Pulmonary artery (tissue), 1 donor: ENCODE results near the genes SUCO, DARS2 and MRPS14.

DNA sequence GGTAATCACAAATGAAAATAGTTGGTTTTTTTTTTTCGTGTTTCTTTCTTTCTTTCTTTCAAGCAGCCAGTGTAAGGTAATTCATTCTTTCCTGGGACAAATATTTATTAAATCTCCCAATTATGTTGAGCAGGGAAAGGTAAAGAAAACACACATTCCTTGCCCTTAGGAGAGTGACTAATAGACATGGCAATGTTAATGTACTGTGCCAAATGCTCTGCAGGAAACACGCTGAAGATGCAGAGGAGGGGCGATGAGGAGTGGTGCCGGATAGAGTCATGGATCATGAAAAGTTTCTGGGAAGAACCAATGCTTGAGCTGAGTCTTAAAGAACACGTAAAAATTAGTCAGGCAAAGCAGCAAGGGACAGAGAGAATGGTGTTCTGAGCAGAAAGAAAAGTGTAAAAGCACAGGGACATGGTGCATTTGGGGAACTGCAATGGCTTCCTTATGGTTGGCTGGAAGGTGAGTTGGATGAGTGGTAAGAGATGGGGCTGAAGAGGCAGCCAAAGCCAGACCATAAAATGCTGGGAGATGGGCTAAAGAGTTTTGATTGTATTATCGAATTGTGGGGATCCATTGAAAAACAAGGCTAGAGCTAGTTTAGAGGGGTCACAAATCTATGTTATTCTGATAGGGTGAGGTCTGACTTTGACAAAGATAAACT is 199.3 kb downstream of the DNM3 start:
- PRO-cap = no peak

DNA sequence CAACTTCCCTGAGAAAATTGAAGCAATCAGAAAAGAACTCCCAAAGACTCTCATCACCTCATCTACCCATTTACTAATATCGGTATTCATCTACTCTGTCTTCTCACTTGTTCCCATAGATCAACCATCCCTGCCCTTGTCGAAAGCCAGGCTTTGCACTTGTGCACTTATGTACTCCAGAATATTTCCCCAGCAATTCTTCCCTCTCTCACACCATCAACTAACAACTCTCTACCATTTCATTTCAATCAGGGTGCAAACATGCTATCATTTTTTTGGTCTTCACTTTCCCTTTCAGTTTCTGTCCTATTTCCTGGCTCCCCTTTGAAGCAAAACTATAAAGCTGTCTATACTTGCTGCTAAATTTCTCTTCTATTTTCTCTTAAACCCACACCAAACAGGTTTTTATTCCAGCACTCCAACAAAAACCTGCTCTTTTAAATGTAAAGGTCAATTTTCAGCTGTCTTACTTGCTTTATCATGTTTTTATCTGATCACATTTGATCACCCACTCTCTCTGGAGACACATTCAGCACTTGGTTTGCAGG is 6.8 kb downstream of the C1orf105 start:
- PRO-cap = no peak

DNA sequence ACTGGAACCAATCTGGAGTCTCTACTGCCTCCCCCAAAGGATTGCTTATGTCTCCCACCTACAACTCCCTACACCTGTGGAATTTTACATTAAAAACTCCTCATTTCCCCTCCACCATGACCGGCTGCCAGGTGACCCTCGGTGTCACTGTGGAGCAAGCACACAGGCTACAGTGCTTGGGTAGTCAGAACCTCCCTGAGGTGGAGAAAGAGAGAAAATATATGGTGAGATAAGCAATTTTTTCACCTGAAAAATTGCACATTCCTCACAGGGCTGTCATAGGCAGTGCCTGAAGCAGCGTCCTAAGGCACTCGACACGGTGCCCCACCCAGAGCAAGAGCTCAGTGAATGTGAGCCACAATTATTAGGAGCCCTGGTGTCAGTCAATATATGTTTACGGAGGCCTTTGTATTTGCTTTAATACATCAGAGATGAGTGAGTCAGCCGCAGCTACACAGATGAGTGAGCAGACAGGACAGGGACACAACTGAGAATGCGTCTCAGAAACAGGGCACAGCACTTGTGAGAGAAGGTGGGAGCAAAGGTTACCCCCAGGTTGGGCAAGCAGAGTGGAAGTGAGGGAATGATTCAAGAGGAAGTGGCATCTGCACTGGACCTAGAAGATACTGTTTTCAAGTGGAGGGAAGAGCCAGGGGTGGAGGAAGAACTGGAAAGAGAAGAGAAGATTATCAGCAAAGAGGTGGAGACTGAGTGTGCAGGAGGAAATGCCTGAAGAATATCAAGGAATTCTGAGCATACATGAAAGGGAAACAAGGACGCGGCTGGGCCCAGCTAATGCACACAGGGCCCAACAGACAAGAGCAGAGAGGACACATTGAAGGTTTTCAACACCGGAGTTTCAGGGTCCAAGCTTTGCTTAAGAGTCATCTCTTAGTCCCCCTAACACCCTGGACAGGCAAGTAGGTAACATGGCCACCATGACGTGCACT is 5.2 kb upstream of the PIGC start:
- PRO-cap = no peak

- PRO-cap = no peak
Measured at GRCh38 chr1:172497280-172497725, 35.6 kb upstream of the SUCO start.

DNA sequence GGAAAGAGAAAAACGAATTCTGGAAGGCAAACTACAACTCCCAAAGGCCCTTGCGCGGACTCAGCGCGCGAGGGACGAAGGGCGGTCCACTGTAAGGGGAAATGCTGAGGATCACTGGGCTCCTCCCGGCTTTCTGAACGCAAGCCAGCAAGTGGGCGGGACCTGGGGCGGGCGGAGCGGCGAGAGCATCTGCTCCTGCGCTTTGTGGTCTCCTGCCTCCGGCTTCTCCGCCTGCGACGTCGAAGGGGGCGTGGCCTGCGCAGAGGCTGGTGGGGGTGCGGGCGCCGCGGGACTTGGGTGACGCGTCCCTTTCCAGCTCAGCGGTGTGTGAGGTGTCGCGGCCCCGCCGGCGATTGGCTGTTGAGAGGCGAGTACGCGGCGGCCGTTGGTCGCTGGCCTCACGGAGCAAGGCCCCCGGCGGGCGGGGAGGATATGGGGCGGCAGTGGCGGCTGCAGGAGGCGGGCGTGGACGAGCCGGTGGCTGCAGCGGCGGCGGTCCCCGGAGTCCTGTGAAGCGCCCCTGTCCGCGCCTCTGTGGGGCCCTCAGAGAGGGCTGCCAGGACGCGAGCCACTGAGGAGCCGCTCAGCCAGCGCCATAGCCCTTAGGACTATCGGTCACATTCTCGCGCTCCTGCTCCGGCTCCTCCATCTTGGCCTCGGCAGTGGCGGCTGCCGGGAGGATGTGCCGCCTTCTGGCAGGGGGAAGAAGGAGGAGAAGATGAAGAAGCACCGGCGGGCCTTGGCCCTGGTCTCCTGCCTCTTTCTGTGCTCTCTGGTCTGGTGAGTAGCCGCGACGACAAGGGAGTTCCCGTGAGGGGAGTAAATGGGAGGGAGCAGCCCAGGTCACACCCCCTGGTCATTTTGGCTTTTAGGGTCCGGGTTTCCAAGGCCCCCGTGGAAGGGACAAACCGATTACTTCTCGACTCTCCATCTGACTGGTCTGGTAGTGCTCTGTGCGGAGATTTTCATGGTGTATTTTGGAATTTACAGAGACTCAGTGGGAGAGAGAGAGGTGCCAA is at the start of gene SUCO:
SUCO (plus strand) TSS at position 433 of the 1,019 bp plus-strand sequence.
- PRO-cap = bidirectional peak, plus-strand start at position 455 of the sequence, minus-strand start at position 204 of the sequence; bidirectional peak, plus-strand start at position 819 of the sequence, minus-strand start at position 755 of the sequence

DNA sequence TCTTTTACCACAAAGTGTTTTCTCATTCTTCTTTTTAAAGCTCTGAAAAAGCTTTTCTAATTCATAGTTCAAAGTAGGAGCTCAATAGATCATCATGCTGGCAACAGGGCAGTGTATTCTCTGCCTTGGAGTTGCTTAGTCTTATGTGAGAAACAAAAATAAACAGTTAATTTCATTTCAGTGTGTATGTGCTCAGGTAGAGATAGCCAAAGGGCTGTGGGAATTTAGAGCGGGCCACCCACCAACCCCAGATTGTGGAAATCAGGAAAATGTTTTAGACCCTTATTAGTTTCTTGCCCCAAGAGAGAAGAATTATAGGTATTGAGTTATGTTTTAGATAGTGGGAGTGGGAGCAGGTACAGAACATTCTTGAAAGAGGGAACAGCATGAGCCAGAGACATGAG is 11.3 kb downstream of the SUCO start:
- PRO-cap = no peak

DNA sequence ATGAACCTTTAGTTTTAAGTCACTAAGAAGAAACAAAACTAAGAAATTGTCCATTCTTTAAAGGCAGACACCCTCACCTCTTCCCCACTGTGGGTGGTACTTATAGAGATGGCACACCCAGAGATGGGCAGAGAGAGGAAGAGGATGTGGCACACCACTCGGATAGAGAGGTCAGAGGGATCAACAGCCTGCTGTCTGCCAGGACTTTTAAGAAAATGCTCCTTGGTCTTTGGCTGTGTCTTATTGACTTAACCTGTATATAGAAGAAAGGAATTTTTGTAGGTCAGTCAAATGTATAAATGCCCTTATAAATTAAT is 45.1 kb downstream of the FASLG start:
- PRO-cap = no peak

- PRO-cap = no peak
Measured at GRCh38 chr1:172725043-172725254, 66.0 kb downstream of the FASLG start.

DNA sequence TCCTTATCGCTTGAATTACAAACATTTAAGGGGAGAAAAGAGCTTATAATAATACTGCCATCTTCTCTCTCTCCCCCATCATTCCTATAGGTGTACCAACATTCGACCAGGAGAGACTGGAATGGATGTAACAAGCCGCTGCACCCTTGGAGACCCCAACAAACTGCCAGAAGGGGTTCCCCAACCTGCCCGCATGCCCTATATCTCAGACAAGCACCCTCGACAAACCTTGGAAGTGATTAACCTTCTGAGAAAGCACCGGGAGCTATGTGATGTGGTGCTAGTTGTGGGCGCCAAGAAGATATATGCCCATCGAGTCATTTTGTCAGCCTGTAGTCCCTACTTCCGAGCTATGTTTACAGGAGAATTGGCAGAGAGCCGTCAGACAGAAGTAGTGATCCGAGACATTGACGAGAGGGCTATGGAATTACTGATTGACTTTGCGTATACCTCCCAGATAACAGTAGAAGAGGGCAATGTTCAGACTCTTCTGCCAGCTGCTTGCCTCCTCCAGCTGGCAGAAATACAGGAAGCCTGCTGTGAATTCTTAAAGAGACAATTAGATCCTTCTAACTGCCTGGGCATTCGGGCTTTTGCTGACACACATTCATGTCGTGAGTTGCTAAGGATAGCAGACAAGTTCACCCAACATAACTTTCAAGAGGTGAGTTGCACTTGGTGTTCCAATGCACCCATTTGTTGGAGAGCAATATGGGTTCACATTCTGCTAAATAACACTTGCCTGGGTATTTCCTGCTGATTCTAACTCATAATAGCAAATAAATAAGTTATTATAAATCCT is 19.0 kb downstream of the KLHL20 start:
- PRO-cap = no peak

GRCh38 chr1:173824063-173825151 is at the start of gene DARS2:
Gene DARS2, plus strand, starts transcription at chr1:173824673.
- PRO-cap = bidirectional peak, plus-strand start at chr1:173824660, minus-strand start at chr1:173824456; bidirectional peak, plus-strand start at chr1:173824890, minus-strand start at chr1:173824825

DNA sequence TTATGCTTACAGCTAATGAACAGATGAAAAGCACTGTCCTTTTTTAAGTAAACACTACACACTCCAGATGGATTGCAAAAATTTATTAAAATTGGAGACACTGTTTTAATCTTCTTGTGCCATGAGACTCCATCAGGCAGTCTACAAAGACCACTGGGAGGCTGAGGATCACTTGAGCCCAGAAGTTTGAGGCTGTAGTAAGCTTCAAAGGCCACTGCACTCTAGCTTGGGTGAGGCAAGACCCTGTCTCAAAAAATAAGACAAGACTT is 4.4 kb upstream of the ZBTB37 start:
- PRO-cap = no peak

GRCh38 chr1:173925535-173925894 is 8.4 kb upstream of the SERPINC1 start:
- PRO-cap = no peak

- PRO-cap = no peak
Measured at GRCh38 chr1:174849110-174849667, 150.6 kb upstream of the CACYBP start.

- PRO-cap = bidirectional peak, plus-strand start at chr1:175023546, minus-strand start at chr1:175023425
Measured at GRCh38 chr1:175022912-175023995, at the start of gene MRPS14. Gene MRPS14, minus strand, starts transcription at chr1:175023425.

DNA sequence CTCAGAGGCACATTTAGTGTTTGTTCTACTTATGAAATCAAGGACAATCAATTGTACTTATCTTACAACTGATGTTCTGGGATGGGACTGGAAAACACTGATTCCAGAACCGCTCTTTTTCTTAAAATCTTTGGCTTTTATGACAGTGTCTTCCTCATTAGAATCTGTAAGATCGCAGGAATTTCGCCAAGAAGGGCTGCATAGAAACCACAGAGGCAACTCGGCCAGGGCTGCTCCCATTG is 20.9 kb upstream of the MRPS14 start:
- PRO-cap = no peak

- PRO-cap = no peak
Measured at GRCh38 chr1:175141932-175142359, 50.6 kb downstream of the KIAA0040 start.

GRCh38 chr1:175190422-175191302 is 1.9 kb downstream of the KIAA0040 start:
- PRO-cap = no peak

DNA sequence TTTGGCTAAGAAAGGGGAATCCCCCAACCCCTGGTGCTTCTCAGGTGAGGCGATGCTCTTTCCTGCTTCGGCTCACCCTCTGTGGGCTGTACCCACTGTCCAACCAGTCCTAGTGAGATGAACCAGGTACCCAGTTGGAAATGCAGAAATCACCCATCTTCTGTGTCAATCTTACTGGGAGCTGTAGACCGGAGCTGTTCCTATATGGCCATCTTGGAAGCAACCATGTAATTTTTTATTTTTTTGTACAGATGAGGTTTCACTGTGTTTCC is 69.5 kb upstream of the KIAA0040 start:
- PRO-cap = no peak

DNA sequence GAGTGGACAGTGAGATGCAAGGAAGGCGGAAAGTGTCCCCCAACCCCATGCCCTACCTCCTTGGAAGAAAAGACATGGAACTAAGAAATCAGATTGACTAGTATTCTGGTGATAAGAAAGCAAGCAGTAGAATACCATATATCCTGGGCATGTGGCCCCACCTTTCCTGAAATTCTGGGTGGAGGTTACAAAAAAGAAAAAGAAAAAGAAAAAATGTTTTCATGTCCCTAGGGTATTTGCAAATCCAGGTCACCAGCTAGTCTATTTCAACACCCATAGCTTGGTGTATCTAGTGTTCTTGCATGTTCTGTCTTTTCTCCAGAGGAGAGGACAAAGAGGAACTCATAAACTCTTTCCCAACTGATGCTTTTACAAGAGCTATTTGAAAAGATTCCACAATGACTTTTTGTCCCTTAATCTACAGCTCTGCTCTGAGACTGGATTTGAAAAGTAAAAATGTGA is 126.4 kb upstream of the KIAA0040 start:
- PRO-cap = no peak

DNA sequence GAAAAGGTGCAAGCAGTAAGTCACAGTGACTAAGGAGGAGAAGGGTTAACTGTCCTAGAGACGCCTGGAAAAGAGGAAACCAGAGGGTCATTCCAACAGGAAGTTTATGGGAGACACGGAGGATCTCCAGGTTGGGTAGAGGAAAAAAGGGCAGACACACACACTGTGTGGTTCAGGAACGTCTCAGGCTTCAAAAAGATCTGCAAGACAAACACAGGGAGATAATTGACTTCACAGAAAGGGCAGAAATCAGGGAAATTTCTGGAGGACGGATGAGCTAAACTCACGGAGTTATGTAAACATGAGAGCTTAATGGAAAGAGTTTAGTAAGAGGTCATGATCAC is 96.4 kb upstream of the TNR start:
- PRO-cap = no peak